ENCODE measurements around the genes SLC7A5 and IL17C.

- RRBS = no CpG with 5 or more reads among the region's 24 CpGs
These were observed 34.9 kb downstream of the ZCCHC14 start for GRCh38 chr16:87457678-87458480.

DNA sequence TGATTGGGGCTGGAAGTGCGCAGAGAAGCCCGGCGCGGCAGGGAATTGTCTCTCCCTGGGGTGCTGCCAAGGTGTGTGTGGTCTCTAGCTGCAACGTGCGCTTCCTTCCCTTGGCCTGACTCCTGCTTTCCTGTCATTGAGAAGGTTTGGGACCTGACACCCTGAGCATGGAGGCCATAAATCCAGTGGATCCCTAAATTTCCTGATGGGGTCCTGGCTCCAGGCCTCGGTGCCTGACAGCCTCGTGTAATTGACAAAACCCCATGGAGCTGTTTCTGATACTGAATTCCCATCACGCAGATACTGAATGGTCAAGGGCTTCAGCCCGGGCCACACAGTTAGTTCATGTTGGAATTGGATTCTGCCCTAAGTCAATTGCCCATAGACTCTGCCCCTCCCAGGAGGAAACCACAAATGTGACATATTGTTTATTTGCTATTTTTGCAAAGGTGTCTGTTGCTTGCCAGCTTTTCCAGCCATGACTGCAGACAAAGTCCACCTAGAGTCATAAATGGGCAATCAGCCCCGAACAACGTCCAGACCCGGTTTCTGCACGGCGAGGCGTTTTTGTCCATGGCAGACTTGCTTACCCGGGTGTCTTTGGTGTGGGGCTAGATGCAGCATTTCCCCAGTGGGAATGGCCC lies 4.4 kb upstream of the ZCCHC14 start:
- RRBS = 80% methylated on average over 1 of the region's 17 CpGs

- RRBS = no CpG with 5 or more reads among the region's 20 CpGs
These were observed 46.7 kb upstream of the JPH3 start for GRCh38 chr16:87555500-87556074.

DNA sequence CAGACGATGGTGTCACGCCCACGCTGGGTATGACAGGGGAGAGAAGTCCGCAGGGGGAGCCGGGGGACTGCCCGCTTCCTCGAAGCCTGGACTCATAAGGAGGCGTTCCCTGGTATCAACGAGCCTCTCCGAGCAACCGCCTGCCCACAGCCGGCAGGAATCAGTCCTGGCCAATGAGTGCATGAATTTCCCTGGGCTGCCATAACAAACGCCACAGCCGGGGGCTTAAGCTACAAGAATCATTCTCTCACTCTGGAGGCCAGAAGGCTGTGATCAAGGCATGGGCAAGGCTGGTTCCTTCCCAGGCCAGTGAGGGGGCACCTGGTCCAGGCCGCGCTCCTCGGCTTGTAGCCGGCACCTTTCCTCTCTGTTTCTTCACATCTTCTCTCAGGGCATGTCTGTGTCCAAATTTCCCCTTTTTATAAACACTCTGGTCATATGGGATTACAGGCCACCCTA lies 26.0 kb upstream of the JPH3 start:
- RRBS = 17% methylated on average over 9 of the region's 18 CpGs

GRCh38 chr16:87706377-87706768 lies 59.4 kb downstream of the KLHDC4 start:
- RRBS = no CpG with 5 or more reads among the region's 16 CpGs

DNA sequence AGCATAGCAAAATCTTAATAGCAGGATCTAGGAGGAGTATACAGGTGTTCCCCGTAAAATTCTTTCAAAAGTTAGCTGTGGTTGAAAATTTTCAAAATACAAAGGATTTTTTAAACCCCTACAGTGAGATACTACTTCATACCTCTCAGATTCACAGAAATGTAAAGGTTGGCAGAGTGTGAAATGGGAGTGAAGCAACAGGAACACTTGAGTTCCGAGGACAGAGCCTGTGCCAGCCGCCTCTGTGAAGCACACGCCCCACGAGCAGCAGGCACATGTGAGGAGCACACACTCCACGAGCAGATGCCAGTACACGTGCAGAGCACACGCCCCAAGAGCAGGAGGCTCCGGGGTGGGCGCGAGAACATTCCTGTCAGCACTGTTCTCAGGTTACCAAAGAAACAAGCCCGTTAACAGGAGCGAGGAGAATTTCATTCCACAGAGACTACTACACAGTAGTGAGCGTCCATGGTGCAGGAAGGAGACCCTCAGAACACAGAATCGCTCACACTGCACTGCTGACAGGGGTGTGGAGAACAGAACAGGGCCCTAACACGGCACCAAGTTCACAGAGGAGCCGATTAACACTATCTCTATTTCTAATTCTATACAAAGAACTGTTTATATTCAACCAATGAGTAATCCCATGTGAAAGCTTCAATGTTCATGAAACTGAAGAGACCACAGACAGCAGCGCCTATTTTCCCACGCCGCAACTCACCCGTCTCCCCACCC lies 40.2 kb downstream of the KLHDC4 start:
- RRBS = no CpG with 5 or more reads among the region's 21 CpGs

GRCh38 chr16:87828105-87829078 lies 40.9 kb downstream of the SLC7A5 start:
- RRBS = 95% methylated on average over 4 of the region's 22 CpGs

DNA sequence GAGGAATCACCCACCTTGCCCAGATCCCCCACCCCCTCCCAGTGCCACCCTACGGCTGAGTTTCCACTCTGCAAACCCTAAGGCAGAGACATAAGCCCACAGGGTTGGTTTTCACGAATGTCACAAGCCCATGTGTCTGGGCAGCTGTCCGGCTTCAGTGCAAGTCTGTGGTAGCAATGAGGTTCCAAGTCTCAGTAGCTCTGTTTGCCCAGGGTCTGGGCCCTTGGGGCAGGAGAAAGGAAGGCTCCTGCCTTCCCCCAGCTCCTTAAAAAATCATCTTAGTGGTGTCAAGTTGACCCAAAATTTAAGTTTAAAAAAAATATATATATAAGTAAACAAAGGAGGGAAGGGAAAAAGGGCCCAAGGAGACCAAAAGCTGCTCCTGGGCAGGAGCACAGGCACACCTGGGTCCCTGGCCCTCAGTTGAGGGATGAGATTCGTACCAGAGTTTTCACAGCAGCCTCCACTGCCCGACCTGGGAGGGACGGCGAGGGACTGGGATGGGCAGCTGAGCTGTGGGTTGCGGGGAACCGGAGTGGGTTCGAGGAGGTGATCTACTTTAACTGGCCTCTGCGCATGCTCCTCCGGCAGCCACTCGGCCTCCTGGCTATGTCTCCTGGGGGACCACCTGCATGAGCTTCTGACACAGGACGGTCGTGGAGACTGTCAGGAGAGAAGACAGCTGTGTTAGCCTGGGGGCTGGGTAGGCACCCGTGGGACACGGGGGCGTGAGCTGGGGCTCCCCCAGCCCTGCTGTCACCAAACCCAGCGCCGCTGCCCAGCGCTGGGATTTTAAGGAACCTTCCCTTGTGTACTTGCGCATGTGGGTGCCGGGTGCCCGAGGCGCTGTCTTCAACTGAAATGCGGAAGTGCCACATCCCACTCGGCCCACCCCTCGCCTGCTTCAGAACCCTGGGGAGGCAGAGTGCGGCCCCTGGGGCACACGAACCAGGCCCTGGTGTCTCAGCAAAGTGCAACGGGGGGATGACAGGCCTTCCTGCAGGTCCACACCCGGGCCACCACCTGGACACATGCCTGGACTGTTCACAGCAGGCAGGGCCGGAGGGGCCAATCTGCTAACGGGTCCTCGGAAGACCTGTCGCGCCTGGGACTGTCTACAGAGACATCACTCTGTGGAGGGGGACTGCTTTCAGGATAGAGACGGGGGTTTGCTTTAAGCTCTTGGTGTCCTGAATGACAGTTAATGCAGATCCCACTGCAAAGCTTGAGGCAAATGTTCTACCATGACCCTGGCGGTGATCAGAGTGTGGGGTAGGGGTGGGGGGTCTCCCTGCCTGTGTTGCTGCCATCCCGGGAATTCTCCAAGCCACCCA lies 36.5 kb downstream of the SLC7A5 start:
- RRBS = 92% methylated on average over 7 of the region's 40 CpGs

- RRBS = no CpG with 5 or more reads among the region's 24 CpGs
These were observed 31.3 kb downstream of the SLC7A5 start for GRCh38 chr16:87837839-87838568.

DNA sequence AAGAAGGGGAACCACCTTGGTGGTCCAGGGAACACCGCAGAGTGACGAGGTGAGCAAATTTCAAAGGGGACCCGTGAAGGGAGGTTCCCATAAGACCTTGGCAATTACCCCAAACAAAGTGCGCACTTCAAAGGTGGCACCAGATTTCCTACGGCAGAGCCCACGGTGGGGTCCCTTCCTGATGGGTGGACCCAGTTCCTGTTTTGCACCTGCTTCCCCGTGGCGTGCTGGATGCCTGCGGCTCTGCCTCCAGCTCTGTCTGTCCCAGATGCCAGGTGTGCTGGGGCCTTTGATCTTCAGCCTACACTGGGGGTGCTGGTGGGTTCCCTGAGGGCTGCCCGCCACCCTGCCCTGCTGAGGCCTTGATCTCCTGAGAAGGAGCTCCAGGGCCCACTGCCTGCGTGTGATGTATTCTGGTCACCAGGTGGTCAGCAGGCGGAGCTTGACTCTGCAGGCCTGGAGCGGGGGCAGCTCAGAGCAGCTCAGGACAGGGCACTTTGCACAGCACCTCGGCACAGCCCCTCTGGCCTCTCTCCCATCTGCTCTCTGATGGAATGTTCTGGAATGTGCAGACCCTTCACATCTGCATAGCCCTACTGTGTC lies 26.8 kb downstream of the SLC7A5 start:
- RRBS = no CpG with 5 or more reads among the region's 14 CpGs

GRCh38 chr16:87868916-87870135 lies at the start of gene SLC7A5:
Gene SLC7A5 (minus strand): TSS chr16:87869507.
- RRBS = 2% methylated on average over 24 of the region's 130 CpGs

DNA sequence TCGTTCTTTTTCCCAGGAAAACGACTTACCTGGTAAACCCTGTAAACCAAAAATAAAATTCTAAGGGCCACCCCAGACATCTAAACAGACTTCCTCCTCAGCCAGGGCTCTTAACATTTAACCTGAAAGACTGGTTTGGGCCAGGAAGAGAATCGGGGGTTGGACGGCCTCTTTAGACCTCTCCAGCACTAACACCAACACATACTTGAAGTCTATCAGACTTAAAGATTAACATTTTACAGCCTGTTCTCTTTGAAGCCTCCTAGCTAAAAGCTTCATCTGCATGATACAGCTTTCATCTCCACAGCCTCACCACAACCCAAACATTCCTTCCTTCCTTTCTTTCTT lies 3.2 kb upstream of the SLC7A5 start:
- RRBS = no CpG with 5 or more reads among the region's 4 CpGs

DNA sequence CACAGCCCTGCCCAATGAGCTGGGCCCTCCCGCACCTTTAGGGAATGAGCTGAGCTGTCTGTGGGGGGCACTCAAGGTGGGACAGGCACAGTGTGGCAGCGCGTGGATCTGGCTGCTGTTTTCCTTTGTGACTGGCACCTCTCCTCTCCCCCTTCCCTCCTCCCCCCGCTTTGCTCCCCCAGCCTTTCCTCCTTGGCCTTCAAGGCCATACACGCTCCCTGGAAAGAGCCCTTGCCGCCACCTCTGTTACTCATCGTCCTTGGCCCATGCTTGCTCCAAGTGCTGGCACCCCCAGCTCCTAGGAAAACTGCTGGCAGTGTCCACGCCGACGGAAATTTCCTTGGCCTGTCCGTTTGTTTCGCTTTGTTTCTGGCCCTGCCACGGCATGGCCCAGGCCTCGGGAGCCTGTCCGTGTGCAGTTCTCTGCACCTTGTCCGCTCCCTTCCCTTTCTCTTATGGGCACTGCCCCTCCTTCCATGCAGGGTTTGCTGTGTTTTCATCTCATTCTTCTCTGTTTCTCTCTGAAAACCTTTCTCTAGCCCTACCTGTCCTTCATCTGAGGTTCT lies 18.0 kb downstream of the CA5A start:
- RRBS = no CpG with 5 or more reads among the region's 16 CpGs

DNA sequence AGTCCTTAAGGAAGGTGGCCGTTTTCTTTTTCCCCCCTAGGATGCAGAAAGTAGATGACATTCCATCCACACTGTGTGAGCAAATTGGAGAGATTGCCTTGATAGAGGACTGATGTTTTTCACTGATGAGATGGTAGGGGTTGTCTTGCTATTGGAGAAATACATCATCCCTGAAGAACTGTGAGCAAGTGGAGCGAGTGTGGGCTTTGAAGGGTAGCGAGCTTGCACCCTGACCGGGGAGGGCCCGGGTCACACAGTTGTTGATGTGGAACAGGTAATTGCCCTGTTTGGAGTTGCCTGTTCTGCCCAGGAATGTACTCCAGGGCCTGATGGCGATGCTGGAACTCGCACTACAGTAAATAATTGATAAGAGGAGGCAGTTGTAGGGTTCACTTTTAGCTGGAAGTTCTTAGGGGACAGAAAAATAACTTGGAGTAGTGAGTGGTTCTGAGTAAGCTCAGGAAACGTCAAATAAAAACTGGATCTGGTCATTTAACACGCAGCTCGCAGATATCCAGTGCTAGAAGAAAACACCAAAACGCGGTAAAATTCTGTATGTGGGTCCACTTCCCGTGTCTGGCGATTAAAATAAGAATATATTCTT lies 1.0 kb downstream of the BANP start:
- RRBS = no CpG with 5 or more reads among the region's 14 CpGs

GRCh38 chr16:87982379-87982782 lies 31.1 kb downstream of the BANP start:
- RRBS = no CpG with 5 or more reads among the region's 13 CpGs

DNA sequence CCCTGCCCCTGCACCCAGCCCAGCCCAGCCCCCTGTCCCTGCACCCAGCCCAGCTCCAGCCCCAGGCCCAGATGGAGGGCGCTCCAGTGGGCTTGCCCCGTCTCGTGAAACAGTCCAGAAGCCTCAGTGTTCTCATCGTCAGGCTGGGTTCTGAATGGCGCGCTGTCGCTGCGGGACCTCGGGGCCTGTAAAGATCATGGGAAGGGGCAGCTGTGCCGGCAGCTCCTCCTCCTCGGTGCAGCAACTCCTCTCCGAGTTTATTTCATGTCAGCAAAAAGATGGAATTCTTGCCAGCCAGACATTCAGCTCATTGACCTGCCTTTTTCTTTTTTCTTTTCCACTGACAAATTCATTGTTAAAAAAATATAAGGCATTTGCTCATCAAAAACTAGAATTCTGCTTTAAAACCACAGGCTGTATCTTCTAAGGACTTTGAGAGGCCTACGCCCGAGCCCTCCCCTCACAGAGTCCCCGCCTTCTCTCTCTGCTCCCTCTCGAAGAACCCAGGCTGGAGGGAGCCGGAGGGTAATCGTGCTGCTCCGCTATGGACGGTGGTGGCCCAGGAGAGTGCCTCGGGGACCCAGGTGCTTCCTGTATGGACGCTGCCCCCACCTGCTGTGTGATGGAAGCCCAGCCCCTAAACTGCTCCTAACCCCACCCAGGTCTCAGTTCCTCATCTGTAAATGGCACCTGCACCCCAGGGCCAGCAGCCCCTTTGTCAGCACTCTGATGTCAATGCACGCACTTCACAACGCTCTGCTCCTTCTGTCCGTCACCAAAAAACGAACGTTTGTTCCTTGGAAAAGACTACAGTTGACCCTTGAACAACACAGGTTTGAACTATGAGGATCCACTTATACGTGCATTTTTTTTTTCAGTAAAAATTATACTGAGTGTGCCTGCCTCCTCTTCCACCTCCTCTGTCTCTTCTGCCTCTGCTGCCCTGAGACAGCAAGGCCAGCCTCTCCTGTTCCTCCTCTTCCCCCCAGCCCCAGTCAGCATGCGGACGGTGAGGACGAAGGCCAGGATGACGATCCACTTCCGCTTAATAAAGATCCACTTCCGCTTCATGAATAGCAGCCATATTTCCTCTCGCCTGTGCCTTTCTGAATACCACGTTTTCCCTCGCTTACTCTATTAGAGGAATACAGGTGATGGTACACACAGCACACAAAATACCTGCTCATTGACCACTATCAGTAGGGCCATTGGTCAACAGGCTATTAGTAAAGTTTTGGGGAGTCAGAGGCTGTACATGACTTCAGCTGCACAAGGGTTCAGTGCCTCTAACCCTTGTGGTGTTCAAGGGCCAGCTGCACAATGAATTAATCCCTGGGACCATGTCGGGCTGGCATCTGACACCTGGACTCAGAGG lies 118.2 kb downstream of the BANP start:
- RRBS = no CpG with 5 or more reads among the region's 38 CpGs

DNA sequence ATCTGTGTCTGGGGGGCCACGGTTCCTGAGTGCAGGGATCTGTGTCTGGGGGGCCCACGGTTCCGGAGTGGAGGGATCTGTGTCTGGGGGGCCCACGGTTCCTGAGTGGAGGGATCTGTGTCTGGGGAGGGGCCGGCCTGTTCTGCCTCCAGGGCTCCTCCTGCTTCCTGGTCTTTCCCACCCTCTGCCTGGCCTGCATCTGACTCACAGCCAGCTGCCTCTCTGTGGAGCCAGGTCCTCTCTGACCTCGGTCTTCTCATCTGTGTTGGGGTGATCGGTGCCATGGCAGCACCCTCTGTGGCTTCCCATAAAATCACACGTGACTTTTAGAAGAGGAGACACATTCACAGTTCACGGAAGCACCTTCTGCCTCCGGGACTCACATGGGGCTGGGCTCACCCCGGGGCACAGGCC lies 50.3 kb downstream of the ZFPM1 start:
- RRBS = 40% methylated on average over 3 of the region's 11 CpGs

DNA sequence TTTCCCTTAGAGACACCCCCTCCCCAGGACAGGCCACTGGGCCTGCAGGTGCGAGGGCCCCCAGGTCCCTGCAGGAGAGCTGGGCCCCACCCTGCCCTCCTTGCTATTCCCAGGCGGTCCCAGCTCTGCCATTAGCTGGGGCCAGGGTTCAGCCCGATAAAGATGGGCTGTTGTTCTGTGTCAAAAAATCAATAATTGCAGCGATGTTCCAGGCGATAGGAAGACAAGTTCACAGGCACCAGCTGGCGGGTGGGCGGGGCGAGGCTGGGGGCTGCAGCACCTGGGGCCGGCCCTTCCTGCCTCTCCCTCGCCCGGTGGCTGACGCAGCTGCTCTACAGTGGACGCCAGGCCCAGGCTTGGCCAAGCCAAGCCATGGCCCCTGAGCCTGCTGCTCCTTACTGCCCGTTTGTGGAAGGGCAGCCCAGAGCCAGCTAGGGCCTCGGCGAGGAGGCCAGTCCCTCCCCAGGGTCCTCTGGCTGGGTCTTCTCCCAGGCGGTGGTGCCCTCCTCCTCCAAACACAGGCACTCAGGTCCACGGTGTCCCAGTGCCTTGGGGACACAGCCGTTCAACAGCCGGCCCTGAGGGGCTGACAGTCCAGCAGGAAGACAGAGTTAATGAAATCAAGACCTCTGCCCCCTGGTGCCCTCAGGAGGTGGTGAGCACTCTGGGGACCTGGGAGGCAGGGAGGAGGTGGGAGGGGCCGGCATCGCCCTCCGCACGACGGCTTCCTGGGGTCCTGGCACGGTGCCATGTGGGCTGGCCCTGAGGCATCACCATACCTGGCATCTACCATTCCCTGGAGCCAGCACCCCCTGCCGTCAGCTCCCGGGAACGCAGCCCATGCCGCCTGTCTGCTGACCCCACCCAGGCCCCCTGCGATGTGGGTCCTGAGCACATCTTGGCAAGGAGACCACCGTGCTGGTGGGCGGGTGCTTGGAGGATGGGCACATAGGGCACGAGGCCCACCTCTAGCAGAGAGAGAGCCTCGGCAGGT lies 52.1 kb downstream of the ZFPM1 start:
- RRBS = 6% methylated on average over 2 of the region's 35 CpGs

- RRBS = no CpG with 5 or more reads among the region's 18 CpGs
These were observed 9.7 kb upstream of the IL17C start for GRCh38 chr16:88628634-88629209.

GRCh38 chr16:88638030-88638626 lies at the start of gene IL17C:
Gene IL17C (plus strand): TSS chr16:88638572.
- RRBS = 15% methylated on average over 3 of the region's 17 CpGs